ENCODE measurements around a stretch of chr4.

- RRBS: 2% methylated on average over 13 of the region's 45 CpGs
Measured at GRCh38 chr4:2007857-2008446, 822 bp downstream of the NELFA start.

GRCh38 chr4:2249669-2250320 is 7.9 kb upstream of the HAUS3 start:
- RRBS: 68% methylated on average over 1 of the region's 23 CpGs

DNA sequence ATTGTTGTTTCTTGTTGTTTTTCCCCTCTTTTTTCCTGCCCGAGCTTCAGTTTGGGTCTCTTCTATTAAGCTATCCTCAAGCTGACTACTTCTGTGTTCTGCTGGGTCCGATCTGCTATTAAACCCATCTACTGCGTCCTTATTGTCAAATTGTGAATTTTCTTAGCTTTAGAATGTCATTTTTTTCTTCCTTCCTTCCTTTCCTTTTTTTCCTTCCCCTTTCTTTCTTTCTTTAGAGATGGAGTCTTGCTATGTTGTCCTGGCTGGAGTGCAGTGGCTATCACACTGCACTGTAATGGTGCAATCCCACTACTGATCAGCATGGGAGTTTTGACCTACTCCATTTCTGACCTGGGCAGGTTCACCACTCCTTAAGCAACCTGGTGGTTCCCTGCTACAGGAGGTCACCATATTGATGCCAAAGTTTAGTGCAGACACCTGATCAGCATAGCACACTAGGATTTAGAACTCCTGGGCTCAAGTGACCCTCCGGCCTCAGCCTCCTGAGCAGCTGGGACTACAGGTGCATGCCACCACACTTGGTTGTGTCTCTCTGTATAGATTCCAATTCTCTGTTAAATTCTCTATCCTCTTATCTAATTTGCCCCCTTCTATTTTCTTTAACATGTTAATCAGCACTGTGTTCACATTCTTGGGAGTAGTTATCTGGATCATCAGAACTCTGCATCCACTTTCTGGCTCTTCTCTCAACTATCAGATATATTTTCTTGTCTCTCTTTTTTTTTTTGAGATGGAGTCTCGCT is 54.2 kb upstream of the MXD4 start:
- RRBS: no CpG with 5 or more reads among the region's 5 CpGs

GRCh38 chr4:2363183-2364110 is 55.0 kb downstream of the ZFYVE28 start:
- RRBS: no CpG with 5 or more reads among the region's 16 CpGs

DNA sequence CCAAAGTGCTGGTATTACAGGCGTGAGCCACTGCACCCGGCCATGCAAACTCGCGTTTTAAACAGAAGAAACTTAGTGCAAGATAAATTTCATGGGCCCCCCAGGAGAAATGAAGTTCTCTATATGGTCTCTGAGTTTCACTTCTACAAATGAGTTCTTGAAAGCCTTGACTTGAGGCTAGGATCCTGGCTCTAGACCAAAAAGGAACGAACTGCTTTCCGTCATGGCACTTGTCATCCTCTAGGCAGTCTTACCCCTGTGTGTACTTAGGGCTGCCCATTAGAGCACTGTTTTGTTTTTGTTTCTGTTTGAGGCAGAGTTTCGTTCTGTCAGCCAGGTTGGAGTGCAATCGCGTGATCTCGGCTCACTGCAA is 29.0 kb downstream of the RNF4 start:
- RRBS: no CpG with 5 or more reads among the region's 10 CpGs

GRCh38 chr4:2512589-2513025 is 23.8 kb upstream of the FAM193A start:
- RRBS: no CpG with 5 or more reads among the region's 8 CpGs

GRCh38 chr4:2572432-2572867 is 36.0 kb downstream of the FAM193A start:
- RRBS: no CpG with 5 or more reads among the region's 6 CpGs

DNA sequence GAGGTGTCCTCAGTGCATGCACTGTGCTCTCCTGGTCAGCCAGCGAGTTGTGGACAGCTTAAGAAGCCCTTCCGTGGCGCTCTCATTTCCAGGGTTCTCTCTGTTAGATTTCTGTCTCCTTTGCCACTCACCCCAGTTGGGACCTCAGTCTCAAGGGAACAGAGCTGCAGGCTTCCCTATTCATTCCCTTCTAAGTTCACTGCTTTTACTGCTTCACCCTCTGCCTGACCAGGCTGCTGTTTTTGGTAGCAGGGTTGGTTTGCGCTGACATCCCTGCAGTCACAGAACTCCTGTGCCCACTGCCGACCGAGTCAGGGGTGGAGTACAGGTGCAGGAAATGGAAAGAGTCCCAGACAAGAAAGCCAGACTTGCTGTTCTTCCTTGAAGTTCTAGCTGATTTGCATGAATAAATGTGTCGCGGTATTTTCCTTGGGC is 85.0 kb downstream of the TNIP2 start:
- RRBS: no CpG with 5 or more reads among the region's 8 CpGs

DNA sequence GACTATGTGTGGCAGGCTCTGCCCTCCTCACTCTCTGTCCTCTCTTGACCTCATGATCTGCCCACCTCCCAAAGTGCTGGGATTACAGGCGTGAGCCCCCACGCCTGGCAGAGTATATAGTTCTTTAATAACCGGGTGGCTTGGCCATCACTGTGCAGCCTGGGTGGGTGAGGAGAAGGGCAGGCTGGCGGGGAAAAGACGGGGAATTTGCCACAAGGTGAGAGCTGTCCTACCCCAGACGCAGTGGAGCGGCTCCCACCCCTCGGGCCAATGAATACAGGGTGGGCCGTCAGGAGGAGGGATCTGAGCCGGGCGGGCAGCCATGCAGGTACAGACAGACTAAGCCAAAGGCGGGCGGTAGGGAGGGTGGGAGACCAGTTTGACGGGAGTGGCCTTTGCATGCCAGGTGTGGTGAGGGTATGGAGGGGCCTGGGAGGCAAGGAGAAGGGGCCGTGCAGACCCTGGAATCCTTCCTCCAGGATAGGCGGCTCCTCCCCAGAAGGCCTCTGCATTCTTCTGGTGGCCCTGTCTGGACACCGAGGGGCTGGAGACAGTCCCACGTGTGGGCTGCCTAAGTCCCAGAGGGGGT is 2.6 kb downstream of the SH3BP2 start:
- RRBS: no CpG with 5 or more reads among the region's 18 CpGs

- RRBS: no CpG with 5 or more reads among the region's 7 CpGs
Measured at GRCh38 chr4:2814492-2815036, 21.7 kb downstream of the SH3BP2 start.

DNA sequence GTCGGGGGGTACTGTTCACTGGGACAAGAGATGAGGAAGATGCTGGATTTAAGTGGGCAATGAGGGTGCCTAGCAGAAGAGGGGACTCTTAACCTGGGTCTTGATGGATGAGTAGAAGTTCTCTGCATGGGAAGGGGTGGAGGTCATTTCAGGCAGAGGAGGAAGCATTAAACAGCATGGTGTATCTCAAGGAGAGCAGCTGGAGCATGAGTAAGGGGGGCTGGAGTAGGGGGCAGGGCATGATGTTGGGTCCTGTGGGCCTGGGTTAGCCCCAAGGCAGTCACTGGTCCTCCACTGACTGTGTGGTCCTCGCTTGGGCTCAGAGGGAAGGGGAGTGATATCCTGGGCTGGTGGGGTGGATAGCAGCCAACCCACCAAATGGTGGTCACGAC is 24.0 kb upstream of the ADD1 start:
- RRBS: no CpG with 5 or more reads among the region's 3 CpGs

DNA sequence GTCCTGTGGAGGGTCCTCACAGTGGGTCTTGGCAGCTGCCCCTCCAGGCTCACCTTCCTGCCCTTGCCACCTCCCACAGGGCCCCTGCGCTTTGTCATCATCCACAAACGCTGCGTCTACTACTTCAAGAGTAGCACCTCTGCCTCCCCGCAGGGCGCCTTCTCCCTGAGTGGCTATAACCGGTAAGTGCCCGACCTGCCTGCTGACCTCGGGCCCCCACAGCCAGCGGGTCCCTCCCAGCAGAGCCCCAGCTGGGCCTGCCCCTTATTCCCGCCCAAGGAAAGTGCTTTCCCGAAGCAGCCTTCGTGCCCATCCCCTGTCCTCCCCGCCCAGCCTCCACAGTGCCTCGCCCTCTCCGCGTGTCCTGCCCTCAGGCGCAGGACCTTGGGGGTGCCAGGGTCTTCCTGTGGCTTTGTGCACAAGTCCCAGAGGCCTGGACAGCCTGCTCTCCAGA is 20.8 kb upstream of the ADD1 start:
- RRBS: no CpG with 5 or more reads among the region's 17 CpGs

GRCh38 chr4:2836827-2837285 is 6.8 kb upstream of the ADD1 start:
- RRBS: no CpG with 5 or more reads among the region's 8 CpGs

DNA sequence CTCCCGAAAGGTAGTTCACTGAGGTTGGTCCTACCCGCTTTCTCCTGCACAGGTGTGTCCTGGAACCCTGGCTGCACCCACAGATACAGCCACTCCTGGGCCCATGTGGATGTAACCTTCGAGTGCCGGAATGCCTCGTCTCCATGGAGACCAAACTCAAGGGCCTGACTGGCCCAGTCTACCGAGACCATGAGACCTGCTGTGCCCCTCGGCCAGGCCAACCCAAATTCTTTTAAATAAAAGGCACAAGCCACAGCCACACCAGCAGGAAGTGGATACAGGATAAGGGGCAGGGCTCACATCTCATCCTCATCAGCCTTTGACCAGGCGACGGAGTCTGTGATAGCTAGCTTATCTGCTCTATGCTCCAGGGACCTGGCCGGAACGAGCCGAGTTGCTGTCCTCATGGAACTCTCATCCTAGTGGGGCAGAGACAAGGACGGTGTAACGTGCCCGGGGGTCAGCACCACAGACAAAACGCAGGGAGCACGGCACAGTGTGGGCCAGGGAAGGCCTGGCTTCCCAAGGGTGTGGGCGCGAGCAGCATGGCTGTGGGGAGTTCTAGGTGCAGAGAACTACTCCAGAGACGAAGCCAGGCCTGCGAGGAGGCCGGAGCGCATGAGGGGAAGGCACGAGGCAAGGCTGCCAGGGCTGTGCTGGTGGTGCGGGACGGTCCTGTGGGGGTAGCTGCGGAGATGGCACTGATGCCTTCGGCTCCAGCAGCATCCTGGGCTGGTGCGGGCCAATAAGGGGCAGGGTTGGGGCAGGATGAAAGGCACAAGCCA is 5.8 kb upstream of the MFSD10 start:
- RRBS: 95% methylated on average over 6 of the region's 29 CpGs

DNA sequence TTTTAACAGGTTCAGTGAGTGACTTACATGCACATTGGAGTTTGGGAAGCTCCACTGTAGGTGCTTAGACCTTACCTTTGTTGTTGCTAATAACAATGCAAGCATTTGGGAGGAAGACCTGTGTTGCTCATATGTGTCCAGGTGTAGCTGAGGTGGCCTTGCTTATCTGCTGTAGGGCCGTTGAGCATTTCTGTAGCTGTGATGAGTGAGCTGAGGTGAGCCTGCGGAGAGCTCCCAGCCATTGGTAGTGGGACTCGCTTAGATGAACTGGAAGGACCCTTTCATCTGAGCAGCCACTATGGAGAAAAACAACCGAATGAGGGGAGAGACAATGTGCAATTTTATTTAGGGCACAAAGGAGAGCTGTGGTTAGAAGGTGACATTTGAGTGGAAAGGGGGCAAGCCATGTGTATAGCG is 8.1 kb downstream of the HTT start:
- RRBS: no CpG with 5 or more reads among the region's 5 CpGs

- RRBS: no CpG with 5 or more reads among the region's 9 CpGs
Measured at GRCh38 chr4:3276839-3277322, 15.9 kb upstream of the RGS12 start.

DNA sequence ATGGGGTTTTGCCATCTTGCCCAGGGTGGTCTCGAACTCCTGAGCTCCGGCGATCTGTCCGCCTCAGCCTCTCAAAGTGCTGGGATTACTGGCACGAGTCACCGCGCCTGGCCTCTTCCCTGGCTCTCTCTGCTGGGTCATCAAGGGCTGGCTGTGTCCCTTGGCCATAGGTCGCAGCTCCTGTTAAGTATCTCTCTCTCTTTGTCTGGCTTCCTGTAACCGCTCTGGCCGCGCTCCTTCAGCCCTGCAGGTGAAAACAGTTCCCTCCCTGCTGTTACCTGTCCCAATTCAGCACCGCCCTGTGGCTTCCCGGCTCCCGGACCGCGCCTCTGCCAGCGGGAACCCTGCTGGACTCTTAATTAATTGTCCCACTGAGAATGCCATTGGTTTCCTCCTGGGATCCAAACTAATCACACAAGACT is 1.3 kb upstream of the RGS12 start:
- RRBS: no CpG with 5 or more reads among the region's 17 CpGs

GRCh38 chr4:3321590-3322688 is 29.1 kb downstream of the RGS12 start:
- RRBS: no CpG with 5 or more reads among the region's 20 CpGs

GRCh38 chr4:3331258-3331863 is 38.5 kb downstream of the RGS12 start:
- RRBS: no CpG with 5 or more reads among the region's 12 CpGs

- RRBS: no CpG with 5 or more reads among the region's 5 CpGs
Measured at GRCh38 chr4:3354289-3354856, 61.6 kb downstream of the RGS12 start.